Skeletal muscle tissue (tissue), 7 donors: ENCODE measurements around a stretch of chr2.

DNA sequence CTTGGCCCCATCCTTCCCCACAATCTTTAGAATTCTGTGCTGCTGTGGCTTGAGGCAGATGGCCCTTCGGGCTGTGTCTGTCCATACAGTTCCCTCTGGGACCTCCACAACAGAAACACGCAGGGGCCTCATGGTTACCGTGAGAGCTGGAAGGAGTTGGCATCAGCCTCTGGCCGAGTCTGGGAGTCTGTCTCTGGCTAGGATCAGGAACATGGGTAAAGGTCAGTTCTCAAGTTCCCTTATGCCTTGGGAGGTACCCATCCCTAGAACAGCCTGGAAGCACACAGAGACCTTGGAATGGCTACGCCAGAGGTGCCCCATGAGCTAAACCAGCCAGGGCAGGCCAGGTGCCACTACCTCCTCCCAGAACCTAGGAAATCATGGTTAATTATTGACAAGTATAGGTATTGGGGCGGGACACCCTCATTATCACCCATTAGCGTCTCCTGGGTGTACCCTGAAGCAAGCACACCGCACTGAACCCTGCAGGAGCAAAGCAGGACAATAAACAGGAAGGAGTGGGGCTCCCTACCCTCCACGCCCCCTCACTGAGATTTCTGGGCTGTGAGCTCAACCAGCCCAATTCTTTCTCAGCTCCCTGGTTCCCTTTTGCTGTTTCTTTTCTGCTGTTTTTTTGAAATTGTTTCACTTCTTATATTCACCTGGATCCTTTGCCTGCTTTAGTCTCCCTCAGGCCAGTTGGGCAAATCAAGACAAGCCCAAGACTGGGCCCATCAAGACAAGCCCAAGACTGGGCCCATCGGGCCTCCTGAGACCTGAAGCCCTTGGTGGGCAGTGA is 3.0 kb upstream of the ASPRV1 start:
- PRO-cap, 3 experiments = no peak in any of the 3 experiments
- RAMPAGE, long total RNA = no peak
- RRBS, 2 experiments = no CpG with 5 or more reads among the region's 10 CpGs

DNA sequence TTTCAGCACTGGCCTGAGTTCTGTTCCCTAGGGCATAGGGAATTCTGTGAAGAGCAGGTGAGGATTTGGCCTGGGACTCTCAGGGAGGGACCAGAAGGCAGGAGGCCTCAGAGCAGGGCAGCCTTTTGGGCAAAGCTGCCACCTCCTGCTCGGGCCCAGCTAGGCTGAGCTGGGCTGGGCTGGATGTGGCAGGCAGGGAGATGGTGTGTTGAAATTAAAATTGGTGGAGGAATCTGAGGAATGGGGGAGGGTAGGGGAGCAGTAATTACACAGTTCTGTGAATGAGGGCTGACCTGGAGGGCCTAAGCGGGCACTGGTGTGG is 21.9 kb upstream of the ASPRV1 start:
- PRO-cap, 3 experiments = no peak in any of the 3 experiments
- RAMPAGE, long total RNA = no peak
- RRBS, 2 experiments = no CpG with 5 or more reads among the region's 2 CpGs

GRCh38 chr2:70009783-70011002 is 48.8 kb upstream of the ASPRV1 start:
- PRO-cap, 3 experiments = no peak in any of the 3 experiments
- RAMPAGE, long total RNA = no peak
- RRBS, 2 experiments = no CpG with 5 or more reads among the region's 14 CpGs

GRCh38 chr2:70070713-70071134 is 16.6 kb upstream of the PCBP1 start:
- PRO-cap, 3 experiments = no peak in any of the 3 experiments
- RAMPAGE, long total RNA = no peak
- RRBS, 2 experiments = no CpG with 5 or more reads among the region's 6 CpGs

DNA sequence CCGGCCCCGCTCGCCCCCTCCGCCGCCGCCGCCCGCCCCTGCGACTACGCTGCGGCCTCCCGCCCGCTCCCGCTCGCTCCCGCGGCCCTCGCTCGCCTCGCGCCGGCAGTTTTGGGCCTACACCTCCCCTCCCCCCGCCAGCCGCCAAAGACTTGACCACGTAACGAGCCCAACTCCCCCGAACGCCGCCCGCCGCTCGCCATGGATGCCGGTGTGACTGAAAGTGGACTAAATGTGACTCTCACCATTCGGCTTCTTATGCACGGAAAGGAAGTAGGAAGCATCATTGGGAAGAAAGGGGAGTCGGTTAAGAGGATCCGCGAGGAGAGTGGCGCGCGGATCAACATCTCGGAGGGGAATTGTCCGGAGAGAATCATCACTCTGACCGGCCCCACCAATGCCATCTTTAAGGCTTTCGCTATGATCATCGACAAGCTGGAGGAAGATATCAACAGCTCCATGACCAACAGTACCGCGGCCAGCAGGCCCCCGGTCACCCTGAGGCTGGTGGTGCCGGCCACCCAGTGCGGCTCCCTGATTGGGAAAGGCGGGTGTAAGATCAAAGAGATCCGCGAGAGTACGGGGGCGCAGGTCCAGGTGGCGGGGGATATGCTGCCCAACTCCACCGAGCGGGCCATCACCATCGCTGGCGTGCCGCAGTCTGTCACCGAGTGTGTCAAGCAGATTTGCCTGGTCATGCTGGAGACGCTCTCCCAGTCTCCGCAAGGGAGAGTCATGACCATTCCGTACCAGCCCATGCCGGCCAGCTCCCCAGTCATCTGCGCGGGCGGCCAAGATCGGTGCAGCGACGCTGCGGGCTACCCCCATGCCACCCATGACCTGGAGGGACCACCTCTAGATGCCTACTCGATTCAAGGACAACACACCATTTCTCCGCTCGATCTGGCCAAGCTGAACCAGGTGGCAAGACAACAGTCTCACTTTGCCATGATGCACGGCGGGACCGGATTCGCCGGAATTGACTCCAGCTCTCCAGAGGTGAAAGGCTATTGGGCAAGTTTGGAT is 579 bp downstream of the PCBP1 start:
- PRO-cap, 3 experiments = peak in 3 of 3 experiments; most common plus-strand start position 181 of the sequence (in 1); most common minus-strand start position 905 of the sequence (in 2)
- RAMPAGE, long total RNA = no peak
- RRBS, 2 experiments = 3% methylated on average over 22 to 30 of the region's 82 CpGs

GRCh38 chr2:70143171-70143950 is 47.5 kb downstream of the C2orf42 start:
- PRO-cap, 3 experiments = peak in 1 of 3 experiments; most common plus-strand start chr2:70143746 (in 1); most common minus-strand start chr2:70143635 (in 1)
- RAMPAGE, long total RNA = no peak
- RRBS, 2 experiments = no CpG with 5 or more reads among the region's 11 CpGs

DNA sequence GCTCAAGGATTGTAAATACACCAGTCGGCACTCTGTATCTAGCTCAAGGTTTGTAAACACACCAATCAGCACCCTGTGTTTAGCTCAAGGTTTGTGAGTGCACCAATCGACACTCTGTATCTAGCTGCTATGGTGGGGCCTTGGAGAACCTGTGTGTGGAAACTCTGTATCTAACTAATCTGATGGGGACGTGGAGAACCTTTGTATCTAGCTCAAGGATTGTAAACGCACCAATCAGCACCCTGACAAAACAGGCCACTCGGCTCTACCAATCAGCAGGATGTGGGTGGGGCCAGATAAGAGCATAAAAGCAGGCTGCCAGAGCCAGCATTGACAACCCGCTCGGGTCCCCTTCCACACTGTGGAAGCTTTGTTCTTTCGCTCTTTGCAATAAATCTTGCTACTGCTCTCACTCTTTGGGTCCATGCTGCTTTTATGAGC is 41.8 kb downstream of the C2orf42 start:
- PRO-cap, 3 experiments = no peak in any of the 3 experiments
- RAMPAGE, long total RNA = no peak
- RRBS, 2 experiments = no CpG with 5 or more reads among the region's 8 CpGs

DNA sequence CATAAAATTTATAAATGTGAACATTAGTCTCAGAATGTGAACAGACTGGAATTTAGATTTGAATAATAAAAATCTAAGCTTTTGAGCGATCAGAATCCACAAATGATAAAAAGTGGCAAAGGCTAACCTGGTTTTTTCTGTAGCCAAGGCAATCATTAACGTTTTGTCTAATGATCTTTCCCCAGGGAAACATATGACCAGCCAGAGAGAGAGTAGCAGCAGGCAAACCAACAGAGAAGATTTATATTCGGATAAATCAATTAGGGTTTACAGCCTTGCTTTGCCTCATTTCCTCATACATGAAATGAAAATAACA is 14.6 kb downstream of the TIA1 start:
- PRO-cap, 3 experiments = no peak in any of the 3 experiments
- RAMPAGE, long total RNA = no peak
- RRBS, 2 experiments = no CpG with 5 or more reads among the region's 3 CpGs

GRCh38 chr2:70292634-70293608 is 619 bp downstream of the SNRPG start:
- PRO-cap, 3 experiments = peak in 3 of 3 experiments; most common plus-strand start chr2:70293484 (in 1); most common minus-strand start chr2:70293354 (in 1)
- RAMPAGE, long total RNA = no peak
- RRBS, 2 experiments = 2% methylated on average over 16 of the region's 39 CpGs

- PRO-cap, 3 experiments = peak in 1 of 3 experiments; most common plus-strand start chr2:70301404 (in 1)
- RAMPAGE, long total RNA = no peak
- RRBS, 2 experiments = 1 to 3% methylated on average over 5 of the region's 39 CpGs
Observed at GRCh38 chr2:70300797-70301737, 800 bp downstream of the FAM136A start.

DNA sequence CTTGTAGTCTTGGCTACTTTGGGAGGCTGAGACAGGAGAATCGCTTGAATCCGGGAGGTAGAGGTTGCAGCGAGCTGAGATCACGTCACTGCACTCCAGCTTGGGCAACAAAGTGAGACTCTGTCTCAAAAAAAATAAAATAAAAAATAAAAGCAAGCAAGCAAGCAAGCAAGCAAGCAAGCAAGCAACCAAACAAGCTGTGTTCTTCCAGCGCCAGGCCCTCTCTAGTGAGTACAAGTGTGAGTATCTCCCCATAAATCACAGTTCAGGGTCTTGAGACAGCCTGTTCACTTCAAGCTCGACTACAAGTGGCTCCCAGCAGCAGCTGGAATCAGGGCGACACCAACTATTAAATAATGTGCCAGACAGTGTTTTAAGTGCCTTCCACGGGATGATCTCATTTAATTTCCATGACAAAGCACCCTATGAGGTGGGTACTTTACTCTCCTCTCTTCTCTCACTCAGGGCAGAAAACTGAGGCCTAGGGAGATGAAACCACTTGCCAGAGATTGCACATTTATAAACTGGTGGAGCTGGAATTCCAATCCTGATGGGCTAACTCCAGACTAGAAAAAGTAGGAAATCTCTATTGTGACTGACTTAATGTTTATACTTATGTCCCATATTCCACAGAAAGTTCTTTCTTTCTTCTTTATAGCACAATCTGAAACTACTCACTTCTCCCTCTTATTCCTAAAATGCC is 2.6 kb upstream of the FAM136A start:
- PRO-cap, 3 experiments = no peak in any of the 3 experiments
- RAMPAGE, long total RNA = no peak
- RRBS, 2 experiments = no CpG with 5 or more reads among the region's 8 CpGs

GRCh38 chr2:70381745-70382281 is 79.9 kb upstream of the FAM136A start:
- PRO-cap, 3 experiments = no peak in any of the 3 experiments
- RAMPAGE, long total RNA = no peak
- RRBS, 2 experiments = no CpG with 5 or more reads among the region's 7 CpGs

GRCh38 chr2:70524824-70525661 is 28.6 kb downstream of the TGFA start:
- PRO-cap, 3 experiments = no peak in any of the 3 experiments
- RAMPAGE, long total RNA = no peak
- RRBS, 2 experiments = no CpG with 5 or more reads among the region's 3 CpGs

GRCh38 chr2:70686673-70687339 is 81.2 kb downstream of the ADD2 start:
- PRO-cap, 3 experiments = no peak in any of the 3 experiments
- RAMPAGE, long total RNA = no peak
- RRBS, 2 experiments = 87 to 93% methylated on average over 1 of the region's 9 CpGs

GRCh38 chr2:70768351-70768569 is 260 bp upstream of the ADD2 start:
- PRO-cap, 3 experiments = no peak in any of the 3 experiments
- RAMPAGE, long total RNA = no peak
- RRBS, 2 experiments = no CpG with 5 or more reads among the region's 13 CpGs

GRCh38 chr2:70768570-70769044 is 607 bp upstream of the ADD2 start:
- PRO-cap, 3 experiments = no peak in any of the 3 experiments
- RAMPAGE, long total RNA = no peak
- RRBS, 2 experiments = no CpG with 5 or more reads among the region's 7 CpGs

DNA sequence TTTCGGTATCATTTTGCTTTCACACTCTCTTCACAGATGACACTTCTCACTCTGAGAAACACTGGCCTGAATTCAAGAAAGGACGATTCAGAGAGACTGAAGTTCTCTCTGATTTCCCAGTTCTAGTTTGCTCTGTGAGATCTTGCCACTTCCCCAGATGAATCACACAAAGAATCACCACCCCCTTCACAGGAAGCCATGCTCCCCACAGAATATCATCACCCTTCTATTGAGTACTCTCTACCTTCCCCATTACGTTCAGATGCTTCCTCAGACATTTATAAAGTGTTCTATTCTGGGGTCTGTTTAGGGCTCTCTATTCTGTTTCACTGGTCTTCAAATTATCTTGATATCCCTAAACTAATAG is 16.1 kb upstream of the CD207 start:
- PRO-cap, 3 experiments = no peak in any of the 3 experiments
- RAMPAGE, long total RNA = no peak
- RRBS, 2 experiments = no CpG with 5 or more reads among the region's 3 CpGs

DNA sequence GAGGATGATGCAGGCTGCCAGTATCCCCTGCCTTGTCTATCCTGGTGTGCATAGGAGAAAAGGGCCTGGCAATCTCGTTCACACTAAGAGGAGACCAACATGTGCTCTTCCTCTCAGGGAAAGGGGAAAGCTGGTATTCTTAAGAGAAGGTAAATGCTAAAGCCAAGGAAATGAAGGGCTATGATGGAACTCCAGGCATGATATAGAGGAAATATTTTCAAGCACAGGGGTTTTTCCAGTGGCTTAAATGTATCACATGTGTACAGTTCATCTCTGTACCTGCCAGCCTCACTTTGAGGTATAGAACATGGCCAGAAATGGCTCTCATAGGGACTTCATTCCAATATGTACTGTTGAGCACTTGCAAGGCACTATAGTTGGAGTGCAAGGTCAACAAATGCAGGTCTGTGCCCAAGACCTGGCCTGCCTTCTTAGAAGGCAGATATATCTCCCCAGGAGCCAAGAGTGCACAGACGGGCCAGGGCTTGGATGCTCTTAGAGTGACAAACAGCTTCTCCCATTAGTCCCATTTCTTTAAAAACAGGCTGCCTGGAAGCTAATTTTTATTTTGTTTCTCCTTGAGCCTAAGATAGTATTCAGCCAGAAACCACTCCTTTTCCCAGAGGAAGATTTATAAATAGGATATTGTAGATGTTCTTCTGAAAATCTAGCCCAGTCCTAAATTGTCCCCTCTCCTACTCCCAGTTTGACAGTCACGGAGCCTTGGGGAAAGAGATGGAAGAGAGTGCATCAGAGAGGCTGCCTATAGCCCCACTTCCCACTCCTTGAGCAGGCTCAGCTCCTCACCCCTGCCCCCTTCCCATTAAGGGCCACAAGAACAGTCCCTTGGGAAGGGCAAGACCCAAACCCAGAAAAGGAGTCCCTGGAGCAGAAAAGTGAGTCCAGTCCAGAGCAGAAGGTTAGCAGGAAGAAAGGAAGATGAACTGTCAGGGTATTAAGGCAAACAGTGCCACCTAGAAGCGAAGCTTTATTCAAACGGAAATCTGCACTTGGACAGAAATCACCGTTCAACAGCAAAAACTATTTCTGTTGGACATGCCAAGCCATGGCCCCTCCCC is 7.2 kb downstream of the TEX261 start:
- PRO-cap, 3 experiments = no peak in any of the 3 experiments
- RAMPAGE, long total RNA = no peak
- RRBS, 2 experiments = no CpG with 5 or more reads among the region's 6 CpGs

- PRO-cap, 3 experiments = no peak in any of the 3 experiments
- RAMPAGE, long total RNA = no peak
- RRBS, 2 experiments = no CpG with 5 or more reads among the region's 9 CpGs
Observed at GRCh38 chr2:71156336-71157130, 26.1 kb downstream of the MPHOSPH10 start.

- PRO-cap, 3 experiments = no peak in any of the 3 experiments
- RAMPAGE, long total RNA = no peak
- RRBS, 2 experiments = no CpG with 5 or more reads among the region's 1 CpG
Observed at GRCh38 chr2:71224458-71224757, 2.5 kb downstream of the PAIP2B start.